Peripheral blood mononuclear cell (primary cell): ENCODE data around the genes NRGN, MSANTD2, CCDC15, HYLS1 and CDON.

GRCh38 chr11:124739503-124740643, at the start of gene NRGN:
NRGN (plus strand) TSS chr11:124739942.
- PRO-cap, 8 experiments: peak in 7 of 8 experiments; most common plus-strand start chr11:124739942 (in 7); most common minus-strand start chr11:124740351 (in 2)

GRCh38 chr11:124748198-124748929, 3.7 kb downstream of the VSIG2 start:
- PRO-cap, 8 experiments: peak in 1 of 8 experiments; most common plus-strand start chr11:124748298 (in 1)

DNA sequence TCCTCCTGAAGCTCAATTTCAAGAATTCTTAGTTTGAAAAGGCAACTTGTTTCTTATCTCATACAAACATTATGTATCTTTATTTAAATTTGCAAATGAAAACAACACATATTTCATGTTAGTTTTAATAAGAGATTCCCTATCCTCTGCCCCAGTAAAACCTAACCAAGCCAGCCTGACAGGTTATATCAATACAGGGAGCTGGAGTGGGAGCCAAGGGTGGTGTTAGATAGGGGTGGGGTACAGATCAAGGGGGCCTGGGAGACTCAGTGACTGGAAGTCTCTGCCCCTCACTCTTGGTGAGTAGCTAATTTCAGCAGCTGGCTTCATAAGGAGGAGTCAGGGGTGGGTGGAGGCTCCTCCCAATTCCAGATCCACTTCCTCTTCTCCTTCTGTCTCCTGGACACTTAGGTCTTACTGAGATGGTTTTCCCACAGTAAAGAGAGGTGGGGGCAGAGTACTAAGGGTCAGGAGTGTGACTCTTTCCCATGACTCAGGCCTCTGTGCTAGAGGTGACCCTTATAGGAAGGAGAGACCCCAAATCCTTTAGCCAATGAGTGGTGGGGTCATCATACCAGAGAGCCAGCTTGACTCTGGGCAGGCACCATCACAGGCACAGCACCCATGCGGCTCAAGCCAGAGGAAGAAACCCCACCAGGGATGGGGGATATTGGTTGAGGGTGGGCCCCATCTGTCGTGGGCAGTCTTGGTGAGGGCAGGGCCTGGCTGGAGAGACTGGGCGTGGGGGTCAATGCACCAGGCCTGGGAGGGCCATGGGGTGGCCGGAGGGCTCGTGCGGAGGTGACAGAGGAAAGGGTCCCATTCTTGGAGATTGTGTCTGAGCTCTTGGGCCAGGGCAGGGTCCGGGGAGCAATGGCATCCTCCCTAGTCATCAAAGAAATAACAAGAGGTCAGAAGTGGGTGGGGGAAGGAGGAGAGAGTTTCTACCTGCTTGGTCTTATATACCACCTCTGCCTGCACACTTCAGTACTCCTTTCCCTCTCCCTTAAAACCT, 1.3 kb upstream of the VSIG2 start:
- PRO-cap, 8 experiments: no peak in any of the 8 experiments

DNA sequence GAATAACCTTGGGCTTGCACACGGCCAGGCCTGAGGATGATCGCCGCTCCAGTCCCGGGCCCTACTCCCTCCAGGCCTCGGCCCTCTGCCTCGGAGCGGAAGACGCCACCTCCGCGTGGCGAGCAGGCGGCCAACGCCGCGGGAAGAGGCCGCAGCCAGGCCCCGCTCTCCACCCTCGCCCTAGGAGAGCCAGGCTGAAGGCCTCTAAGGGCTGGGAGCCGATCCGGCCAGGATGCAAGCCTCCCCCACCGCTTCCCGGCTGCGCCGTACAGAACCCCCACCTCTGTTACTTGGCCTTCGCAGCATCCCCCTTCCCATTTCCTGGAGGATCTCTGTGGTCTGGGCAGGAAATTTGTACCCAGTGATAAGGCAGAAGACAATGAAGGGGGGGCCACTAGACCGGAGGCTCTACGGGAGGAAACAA, 2.6 kb downstream of the ESAM start:
- PRO-cap, 8 experiments: no peak in any of the 8 experiments

DNA sequence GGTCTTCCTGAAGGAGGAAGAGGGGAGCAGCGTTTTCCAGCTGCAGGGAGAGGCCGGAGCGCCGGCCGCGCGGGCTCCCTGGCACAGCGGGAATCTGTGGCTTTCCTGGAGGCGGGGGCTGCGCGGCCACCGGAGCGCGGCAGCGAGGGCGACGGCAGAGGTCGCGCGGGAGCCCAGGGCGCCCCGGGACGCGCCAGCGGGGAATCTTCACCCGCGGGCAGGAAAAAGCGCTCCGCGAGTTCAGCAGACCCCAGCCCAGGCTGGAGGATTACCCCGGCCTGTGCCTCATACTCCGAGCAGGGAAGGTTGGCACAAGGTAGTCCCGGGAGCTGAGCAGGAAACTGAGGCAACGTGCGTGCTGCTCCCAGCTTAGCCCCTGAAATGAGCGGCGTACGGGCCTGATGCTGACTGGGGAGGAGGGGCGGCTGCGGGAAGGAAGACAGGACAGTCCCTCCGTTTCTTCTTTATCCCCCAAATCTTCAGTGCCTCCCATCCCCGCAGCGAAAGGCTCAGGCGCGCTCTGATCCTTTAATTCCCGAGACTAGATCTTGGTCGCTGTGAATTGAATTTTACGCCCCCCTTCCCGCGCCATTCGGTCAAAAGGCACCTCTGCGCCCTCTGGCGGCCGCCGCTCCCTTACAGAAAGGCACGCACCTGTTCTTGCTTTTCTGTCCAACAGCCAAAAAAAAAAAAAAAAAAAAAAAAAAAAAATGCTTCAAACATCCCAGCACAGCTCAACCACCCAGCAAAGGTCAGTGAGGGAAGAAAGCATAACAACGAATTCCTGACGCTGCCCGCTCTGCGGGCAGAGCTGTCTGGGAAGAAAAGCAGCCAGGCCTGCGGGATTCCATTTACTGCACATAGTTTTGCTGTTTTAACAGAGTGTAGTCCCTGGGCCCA, 873 bp upstream of the ESAM start:
- PRO-cap, 8 experiments: no peak in any of the 8 experiments

- PRO-cap, 8 experiments: no peak in any of the 8 experiments
Observed at GRCh38 chr11:124777179-124777737, 15.2 kb upstream of the ESAM start.

DNA sequence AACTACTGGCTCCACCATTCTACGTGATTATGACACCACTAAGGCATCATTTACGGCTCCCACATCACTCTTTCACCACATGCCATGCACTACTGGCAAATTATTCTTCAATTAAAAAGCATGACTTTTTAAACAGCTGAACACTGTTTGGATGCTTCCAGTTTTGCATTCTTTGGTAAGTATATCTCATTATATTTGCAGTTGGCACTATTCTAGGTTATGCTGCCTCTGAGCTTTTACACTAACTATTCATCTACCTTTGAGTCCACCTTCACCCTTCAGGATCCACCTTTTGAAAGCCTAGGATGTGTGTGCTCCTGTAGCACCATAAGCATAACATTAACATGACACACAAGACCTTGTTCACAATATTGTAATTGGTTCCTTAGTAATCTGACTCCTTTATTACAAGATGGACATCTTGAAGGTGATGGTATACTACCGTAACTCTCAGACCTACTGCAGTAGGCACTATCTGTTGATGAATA, 7.9 kb downstream of the MSANTD2 start:
- PRO-cap, 8 experiments: no peak in any of the 8 experiments

- PRO-cap, 8 experiments: peak in 7 of 8 experiments; most common plus-strand start chr11:124799627 (in 4); most common minus-strand start chr11:124799574 (in 6)
Observed at GRCh38 chr11:124799296-124800266, 625 bp downstream of the MSANTD2 start.

DNA sequence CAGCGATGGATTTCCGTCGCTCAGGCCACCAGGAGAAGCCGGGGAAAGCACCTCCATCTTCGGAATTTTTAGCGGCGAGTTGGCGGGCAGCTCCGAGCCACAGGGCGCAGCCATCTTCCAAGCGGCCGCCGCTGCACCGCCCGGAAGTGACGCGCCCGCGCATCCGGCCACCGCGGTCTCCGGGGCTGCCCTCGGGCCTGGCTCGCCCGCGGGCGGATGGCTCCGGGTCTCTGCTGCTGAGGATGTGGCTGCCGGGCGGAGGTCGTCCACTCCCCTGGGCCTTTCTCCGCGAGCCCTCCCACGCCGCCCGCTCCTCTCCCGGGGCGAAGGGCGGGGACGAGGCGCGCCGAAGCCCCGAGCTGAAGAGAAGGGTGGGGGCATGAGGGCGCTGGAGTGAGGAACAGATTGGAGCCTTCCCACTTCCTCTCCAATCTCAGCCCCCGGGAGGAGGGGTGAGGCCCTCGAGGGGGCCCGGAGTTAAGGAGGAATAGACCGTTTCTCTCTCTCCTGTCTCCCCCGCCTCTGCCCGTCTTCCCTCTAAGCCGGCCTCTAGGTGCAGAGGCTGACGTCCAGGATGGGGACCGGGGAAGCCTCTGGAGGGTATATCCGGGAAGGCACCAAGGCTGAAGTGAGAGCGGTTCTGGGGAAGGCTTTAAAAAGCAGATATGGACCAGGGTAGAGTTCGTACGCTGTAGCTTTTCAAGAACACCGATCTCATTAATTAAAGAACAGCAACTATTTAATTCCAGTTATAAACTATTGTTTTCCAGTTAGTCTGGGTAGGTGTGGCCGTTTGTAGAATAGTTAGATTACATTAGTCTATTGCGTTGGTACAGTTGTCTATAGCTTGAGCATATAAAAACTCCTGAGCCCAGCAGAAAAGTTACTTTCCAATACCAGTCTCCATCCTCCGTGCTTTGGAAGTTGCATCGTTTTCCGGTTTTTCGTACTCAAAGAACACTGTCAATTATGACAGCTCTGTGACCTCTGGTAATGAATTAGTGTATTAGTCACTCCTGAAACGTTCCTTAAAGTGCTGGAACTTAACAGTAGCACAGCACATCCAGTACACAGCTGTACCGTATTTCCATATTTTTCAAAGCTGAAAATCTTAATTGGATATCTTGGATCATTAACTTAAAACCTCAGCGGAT, at the start of gene MSANTD2:
TSS of gene MSANTD2 (minus strand) at position 140 of the 1,154 bp plus-strand sequence.
- PRO-cap, 8 experiments: peak in 8 of 8 experiments; most common plus-strand start position 227 of the sequence (in 3); most common minus-strand start position 595 of the sequence (in 4)

GRCh38 chr11:124953802-124954634, at the start of gene CCDC15:
CCDC15 (plus strand) TSS chr11:124954202.
- PRO-cap, 8 experiments: peak in 8 of 8 experiments; most common plus-strand start chr11:124954202 (in 8); most common minus-strand start chr11:124954017 (in 5)

DNA sequence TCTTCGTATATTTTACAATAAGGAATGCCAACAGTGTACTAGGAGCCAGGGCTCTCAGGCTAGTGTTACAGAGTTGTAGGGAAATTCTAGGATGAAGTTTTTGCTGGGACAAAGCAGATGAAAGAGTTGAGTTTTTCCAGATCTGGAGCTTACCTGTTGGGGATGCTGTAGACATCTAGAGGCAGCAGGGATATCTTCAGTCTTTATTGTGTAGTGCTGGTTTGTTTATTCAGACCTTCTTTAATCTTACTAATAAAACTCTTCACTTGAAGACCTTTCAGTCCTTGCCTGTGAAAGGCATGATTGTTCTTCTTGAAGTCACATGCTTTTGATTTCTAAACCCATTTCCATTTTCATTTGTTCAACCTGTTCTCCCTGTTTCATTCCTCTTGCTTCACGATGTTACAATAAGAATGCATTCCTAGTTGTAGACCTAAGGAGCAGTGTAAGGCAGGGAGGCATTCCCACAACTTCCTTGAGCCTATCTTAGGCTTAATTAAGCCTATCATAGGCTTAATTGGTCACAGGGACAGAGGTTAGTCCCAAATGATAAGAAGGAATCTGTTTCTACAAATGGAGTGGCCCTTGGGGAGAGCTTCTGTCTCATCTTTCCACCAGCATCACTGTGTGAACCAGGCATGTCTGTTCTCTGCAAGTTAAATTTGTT, 7.8 kb upstream of the SLC37A2 start:
- PRO-cap, 8 experiments: no peak in any of the 8 experiments

DNA sequence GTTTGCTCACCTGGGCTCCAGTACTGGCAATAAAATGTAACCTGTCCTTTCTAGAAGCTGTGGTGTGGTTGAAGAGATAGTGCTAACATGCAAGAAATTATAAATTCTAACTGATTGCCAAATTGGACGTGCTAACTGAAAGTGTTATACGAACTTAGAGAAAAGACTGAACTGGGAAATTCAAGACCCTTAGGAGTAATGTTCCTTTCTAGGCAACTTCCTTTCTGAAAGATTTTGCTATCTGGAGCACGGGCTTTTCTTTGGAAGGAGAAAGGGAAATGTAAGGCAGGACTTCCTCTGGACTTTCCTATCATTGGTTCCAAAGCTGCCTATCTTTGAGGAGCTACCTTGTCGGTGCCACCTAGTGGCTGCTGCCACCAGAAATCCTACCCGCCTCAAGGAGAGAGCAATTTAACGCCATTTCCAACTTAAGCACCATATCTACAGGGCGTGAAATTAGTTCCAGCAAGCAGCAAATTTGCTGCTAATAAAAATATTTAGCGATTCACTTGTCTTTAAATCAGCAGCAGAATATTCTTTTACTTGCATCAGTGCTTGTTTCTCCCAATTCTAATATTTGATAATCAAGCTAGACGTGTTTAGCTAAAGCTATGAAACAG, 12.7 kb upstream of the TMEM218 start:
- PRO-cap, 8 experiments: no peak in any of the 8 experiments

- PRO-cap, 8 experiments: no peak in any of the 8 experiments
Observed at GRCh38 chr11:125169923-125171209, 5.8 kb downstream of the PKNOX2 start.

DNA sequence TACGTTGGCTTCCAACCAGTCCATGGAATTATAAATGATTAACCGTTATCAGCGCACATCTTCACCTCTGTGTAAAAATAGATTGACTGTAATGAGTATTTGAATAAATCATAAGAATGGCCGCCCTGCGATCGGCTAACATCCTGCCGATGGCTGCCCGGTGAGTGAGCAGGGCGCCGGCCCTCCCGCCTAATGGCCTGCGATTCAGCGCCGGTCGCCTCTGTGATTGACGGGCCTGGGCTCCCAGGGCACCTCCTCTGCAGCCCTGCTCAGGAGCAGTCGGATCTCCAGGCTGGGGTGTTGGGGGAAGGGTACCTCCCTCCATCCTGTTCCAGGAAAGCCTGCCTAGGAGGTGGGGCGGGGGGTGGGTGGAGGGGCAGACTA, 71.5 kb downstream of the PKNOX2 start:
- PRO-cap, 8 experiments: no peak in any of the 8 experiments

DNA sequence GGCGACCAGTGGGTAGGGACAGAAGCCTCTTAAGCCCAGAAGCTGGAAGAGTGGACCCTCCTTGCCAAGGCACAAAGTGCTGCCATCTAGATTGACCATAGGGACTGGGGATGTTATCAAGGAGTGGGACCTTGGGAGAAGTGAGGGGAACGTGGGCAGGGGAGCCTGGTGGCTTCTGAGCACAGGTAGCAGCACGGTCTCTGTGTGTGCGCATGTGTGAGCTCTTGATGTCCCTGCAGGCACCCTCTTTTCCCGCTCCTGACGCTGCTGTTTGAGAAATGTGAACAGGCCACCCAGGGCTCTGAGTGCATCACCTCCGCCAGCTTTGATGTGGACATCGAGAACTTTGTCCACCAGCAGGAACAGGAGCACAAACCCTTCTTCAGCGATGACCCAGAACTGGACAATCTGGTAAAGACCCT, 110.7 kb downstream of the FEZ1 start:
- PRO-cap, 8 experiments: no peak in any of the 8 experiments

DNA sequence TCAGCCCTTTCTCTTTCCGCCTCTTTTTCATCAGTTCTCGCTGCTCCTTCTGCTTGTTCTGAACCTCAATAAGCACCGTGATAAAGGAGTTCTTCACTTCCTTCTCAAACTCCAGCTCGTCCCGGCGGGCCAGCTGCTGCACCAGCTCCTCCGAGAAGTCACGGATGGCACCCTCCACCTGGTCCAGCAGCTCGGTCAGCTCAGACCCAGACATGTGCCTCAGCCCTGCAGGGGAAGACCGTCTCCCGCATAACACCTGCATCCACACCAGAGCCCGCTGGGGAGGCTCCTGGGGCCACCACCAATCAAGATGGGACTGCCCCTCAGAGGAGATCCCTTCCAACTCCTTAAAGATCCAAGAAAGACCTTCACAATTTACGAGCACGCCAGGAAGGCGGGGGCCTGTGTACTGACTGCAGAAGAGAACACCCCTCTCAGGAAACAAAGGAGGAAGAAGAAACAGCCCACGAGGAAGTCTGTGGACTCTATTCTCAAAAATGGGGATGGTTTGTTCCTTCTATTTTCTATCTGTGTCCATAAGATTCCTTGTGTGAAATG, 40.1 kb downstream of the FEZ1 start:
- PRO-cap, 8 experiments: no peak in any of the 8 experiments

- PRO-cap, 8 experiments: no peak in any of the 8 experiments
Observed at GRCh38 chr11:125572148-125572704, 2.9 kb downstream of the EI24 start.

DNA sequence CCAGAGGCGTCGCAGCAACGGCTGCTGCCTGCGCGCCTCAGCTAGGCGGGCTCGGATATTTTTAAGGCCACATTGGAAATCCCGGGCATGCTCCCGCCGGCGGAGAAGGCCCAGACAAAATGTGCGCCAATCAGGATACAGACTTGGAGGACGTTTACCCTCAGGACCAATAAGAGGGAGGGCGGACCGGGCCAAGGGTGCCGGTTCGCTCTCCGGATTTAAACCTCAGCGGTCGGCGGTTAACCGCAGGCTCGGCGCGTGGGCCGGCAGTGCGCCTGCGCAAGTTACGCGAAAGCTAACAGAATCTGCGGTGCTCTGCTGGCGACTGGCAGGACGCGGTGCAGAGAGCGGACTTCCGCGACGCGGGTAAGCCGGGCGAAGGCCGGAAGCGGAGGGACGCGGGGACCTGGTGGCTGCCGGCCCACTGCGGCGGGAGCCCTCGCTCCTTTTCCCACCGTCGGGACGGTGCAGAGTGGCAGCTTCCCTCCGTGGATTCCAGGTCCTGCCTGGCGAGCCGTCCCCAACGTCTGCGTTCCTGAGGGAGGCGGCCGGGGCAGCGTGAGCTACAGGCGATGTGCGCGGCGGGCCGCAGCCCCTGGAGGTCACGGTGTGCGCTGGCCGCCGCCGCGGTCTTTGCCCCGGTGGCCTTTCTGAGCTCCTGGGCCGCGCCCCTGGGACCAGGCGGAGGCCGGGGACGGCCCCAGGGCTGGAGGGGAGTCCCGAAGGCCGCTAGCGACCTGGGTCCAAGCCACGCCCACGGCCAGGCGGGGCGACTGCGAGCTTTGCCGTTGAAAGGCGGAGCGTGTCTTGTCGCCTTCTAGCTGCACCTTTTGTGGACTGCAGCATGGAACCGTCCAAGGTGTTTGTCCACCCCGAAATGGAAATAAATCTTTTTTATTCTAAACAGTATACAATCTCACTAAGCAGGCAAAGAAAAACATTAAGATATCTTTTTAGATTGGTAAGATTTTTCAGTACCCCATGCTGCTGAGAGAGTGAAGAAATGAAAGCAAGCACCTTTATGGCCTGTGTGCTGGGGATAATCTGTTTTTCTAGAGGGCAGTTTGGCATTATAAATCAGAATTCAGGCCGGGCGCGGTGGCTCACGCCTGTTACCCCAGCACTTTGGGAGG, at the start of gene HYLS1:
TSS of gene HYLS1 (plus strand) at position 269 of the 1,133 bp plus-strand sequence.
- PRO-cap, 8 experiments: peak in 8 of 8 experiments; most common plus-strand start position 301 of the sequence (in 8); most common minus-strand start position 125 of the sequence (in 6)

DNA sequence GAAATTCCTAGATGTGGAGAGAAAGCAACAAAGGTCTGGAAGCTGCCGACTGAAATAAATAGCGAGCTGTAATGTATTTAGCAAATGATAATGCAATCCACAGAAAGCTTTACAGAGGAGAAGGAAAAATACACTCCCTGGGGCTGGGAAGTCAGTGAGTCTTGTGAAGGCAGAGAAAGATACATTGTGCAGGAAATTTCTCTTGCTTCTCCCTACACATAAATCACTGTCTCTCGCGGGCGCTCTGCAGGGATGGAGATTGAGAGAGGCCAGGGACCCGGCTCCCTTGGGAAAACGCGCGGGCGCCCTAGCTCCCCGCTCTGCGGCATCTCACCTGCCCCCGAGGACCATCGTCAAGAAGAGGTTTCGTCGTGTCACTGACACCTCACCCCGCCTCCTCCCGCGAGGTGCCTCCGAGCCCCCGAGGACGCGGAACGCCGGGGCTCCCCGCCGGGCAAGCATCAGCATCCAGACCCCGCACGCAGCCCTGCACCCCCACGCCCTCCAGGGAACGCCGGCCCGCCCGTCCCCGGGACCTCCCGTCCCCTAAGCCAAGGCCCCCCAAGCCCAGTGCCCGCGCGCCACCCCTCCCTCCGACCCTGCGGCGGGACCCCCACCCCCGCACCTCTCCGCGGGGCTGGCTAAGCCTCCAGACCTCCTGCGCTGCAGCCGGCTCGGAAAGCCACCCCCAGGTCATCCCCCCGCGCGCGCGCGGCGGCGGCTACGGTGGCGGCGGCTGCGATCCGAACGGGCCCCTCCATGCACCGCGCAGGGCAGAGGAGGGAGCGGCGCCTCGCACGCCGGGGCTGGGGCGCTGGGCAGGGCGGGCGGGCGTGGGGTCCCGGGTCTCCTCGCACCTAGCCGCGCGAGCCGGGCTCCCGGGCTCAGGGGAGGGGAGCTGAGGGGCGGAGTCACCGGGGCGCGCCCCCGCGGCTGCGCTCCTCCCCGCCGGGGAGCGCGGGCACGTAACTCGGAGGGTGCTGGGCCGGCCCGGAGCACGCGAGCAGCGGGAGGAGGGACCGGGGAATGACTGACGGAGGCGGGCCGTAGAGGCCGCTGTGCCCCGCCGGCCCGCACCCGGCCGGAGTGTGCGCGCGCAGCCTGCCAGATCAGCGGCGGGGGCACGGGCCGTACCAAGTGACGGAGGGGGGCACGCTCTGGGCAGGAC, at the start of gene CDON:
TSS of gene CDON (minus strand) at position 913 of the 1,168 bp plus-strand sequence.
- PRO-cap, 8 experiments: peak in 6 of 8 experiments; most common plus-strand start position 968 of the sequence (in 2); most common minus-strand start position 1,090 of the sequence (in 6)

GRCh38 chr11:126268137-126268738, 457 bp downstream of the SRPRA start:
- PRO-cap, 8 experiments: peak in 1 of 8 experiments; most common plus-strand start chr11:126268618 (in 1); most common minus-strand start chr11:126268557 (in 1)